Measurements from ENCODE around the gene RELT.

DNA sequence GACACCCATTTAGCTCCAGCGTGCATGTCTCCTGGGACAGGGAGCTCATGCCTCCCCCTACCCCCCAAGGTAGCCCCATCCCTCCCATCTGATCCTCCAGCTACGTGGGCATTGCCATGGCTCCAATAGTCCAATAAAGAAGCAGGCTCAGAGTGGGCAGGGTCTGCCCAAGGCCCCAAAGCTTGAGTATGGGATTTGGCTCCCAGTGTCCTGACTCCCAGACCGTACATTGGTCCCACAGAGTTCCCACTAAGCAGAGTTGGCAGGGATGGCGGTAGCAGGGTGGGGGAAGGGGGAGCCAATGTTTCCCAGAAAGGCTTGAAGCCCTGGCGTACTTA, 9.1 kb downstream of the ARHGEF17 start:
- PRO-cap: no peak

GRCh38 chr11:73375976-73376962, at the start of gene RELT:
RELT (plus strand) TSS chr11:73376399.
- PRO-cap: bidirectional peak, plus-strand start at chr11:73376427, minus-strand start at chr11:73376293; bidirectional peak, plus-strand start at chr11:73376599, minus-strand start at chr11:73376595

- PRO-cap: unidirectional peak, minus-strand start at chr11:73379142
Observed at GRCh38 chr11:73378898-73380055, 3.1 kb downstream of the RELT start.

- PRO-cap: no peak
Observed at GRCh38 chr11:73381525-73382008, 5.4 kb downstream of the RELT start.

DNA sequence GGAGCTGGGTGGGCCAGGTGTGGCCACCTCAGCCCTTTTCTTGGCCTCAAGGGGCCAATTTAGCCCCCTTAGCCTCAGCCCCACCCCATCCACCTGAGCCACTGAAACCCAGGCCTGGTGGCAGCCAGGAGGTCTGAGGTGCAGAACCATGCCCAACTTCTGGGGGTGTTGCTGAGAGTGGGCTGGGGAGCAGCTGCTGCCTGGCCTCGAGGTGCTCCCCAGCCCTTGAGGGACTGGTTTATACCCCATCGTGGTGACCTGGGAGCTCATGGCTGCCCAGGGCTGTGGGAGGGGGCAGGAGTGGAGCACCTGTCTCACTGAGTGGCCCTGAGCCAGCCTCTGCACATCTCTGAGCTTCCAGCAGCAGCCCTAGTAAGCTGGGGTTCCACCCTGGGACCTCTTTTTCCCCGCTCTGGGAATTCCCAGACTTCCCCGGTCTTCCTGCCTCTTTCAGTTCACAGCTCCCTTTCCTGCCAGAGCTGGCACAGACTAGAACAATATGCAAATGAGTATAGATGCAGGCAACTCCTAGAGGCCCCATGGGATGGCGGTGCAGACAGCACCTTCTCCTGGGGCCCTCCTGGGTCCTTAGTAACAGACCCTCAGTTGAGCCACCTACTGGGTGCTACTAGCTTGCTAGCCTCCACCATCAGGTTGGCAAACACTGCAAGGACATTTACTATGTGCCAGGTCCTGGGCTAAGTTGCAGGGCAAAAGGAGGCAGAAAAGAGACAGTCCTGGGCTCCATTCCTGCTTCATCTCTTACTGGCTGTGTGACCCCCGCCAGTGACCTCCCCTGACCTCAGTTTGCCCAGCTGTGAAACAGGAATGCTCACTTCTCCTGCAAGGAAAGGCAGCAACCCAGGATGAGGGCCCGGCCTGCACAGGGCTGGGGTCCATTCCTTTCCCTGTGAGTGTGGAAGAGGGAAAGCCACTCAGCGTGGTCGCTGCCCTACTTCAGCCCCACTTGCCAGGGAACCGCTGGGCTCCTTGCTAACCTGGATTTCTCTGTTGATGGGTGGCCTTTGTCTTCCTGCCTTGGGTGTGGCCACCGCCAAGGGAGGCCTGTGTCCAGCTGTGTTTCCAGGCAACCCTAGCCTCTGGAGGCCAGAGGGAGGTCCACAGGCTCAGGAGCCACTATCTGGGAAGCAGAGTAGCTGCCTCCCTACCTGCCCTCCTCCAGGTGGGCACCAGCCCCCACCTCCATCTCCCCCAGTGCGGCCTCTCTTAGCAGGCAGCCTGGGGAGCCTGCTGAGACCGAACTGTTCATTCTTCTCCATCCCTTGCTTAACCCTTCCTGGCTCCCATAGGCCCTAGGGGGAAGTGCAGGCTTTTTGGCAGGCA, 7.2 kb downstream of the RELT start:
- PRO-cap: bidirectional peak, plus-strand start at position 531 of the sequence, minus-strand start at position 414 of the sequence

GRCh38 chr11:73400252-73401254, 24.4 kb downstream of the RELT start:
- PRO-cap: no peak

DNA sequence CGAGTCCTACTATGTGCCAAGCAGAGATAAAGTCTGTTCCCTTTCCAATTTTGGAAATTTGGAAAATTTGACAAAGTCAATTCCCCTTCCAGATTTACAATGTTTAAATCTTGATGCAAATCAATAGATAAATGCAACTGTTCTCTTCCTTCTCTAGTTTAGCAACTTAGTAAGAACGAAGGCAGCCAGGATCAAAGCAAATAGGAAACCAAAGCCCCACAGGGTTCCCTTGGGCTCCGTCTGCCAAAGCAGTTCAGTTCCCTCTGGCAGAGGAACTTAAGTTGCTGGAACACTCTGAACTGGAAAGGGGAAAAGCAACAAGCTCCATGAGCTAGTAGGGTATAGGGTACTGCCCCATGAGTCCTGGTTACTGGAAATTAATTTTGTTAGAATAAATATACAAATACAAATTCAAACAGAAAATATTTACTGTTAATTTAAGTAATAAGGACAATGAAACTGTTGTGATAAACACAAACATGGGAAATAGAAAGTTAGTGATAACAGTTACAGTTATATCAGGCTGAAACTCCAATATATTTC, 91.3 kb downstream of the RELT start:
- PRO-cap: no peak

DNA sequence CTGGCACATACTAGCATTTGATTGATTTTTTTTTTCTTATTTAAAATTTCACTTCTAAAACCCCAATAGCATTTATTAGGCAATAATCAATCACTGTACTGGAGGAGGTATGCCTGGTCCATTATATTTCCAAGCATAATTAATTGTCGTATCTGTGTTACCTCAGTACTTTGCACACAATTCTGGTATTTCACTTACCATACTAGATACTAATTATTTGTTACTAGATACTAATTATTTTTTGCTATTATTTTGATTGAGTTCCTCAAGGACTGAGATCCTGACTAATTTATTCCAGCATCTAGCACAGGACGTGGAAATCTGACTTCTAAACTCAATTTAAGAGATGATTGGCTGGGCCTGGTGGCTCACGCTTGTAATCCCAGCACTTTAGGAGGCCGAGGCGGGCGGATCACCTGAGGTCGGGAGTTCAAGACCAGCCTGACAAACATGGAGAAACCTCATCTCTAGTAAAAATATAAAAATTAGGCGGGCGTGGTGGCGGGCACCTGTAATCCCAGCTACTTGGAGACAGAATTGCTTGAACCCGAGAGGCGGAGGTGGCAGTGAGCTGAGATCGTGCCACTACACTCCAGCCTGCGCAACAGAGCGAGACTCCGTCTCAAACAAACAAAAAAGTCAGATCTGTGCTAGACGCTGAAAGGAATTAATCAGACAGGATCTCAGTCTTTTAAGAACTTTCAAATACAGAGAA, 596 bp upstream of the MRPL48 start:
- PRO-cap: no peak

- PRO-cap: no peak
Observed at GRCh38 chr11:74018237-74019145, 9.6 kb upstream of the UCP3 start.

GRCh38 chr11:74070295-74070821, 61.5 kb upstream of the UCP3 start:
- PRO-cap: no peak

- PRO-cap: no peak
Observed at GRCh38 chr11:74257903-74258411, 53.5 kb downstream of the P4HA3 start.

DNA sequence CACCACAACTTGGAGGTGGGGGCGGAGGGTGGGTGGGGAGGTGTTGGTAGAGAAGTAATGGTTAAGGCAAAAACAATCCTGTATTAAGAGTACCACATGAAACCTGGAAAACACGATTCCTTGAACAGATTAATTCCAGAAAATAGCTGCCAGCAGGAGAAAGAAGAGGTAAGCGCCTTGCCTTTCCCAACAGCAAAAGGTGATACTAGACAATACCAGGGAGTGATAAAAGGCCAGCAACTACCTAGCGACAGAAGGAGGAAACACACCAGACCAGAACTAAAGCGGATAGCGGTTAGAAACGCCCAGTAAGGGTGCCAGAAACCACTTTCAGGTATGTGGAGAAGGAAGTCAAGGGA, 918 bp downstream of the PGM2L1 start:
- PRO-cap: no peak

- PRO-cap: no peak
Observed at GRCh38 chr11:74581999-74582471, 10.3 kb upstream of the POLD3 start.

GRCh38 chr11:74750156-74750297, 1.4 kb downstream of the RNF169 start:
- PRO-cap: unidirectional peak, minus-strand start at chr11:74750194

GRCh38 chr11:74755416-74755887, 6.8 kb downstream of the RNF169 start:
- PRO-cap: no peak

DNA sequence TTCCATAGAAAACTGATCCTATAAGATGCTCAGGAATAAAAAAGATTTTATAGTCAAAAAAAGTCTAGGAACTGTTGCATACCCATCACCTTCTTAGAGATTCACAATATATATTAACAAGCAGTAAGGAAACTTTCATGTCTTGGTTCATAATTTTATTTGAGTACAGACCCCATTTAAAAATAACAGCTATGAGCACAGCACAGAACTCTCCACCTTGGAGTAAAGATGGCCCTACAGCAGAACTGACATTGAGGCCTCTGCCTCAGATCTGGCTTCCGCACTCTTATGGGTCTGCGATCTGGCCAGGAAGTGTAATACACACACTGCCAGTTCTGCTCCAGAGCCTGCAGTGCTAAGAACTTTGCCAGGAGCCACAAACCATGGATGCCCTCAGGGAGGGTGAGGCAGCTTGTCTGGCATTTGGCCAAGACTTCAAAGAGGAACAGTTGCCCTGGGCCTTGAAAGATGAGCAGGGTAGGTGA, 47.0 kb downstream of the NEU3 start:
- PRO-cap: no peak

DNA sequence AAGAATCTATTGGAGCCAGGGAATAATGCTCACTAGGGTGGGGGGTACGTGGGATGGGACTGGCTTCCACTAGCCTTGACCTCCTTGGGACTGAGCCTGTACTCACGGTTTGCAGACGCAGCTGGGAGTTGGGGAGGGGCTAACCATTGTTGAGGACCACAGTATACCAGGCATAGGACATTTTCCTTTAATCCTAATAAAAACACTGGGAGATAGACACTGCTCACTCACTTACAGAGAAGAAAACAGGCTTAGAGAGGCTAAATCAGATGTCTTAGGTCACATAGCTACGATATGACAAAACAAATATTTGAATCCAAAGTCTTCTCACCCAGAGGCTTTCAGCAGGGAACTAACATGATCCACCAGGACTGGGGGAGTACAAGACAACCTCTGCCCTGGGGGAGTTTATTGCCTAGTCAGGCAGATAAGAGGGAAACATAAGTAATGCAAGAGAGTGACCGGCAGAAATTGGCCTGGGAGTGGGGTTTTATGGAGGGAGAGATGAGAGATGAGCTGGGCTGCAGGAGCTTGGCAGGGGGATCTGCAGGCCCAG, 5.1 kb downstream of the SLCO2B1 start:
- PRO-cap: no peak

GRCh38 chr11:75208360-75208779, 32.2 kb upstream of the TPBGL start:
- PRO-cap: no peak

GRCh38 chr11:75303502-75304132, 47.8 kb downstream of the ARRB1 start:
- PRO-cap: no peak

- PRO-cap: bidirectional peak, plus-strand start at chr11:75312261, minus-strand start at chr11:75312115
Observed at GRCh38 chr11:75311269-75312534, 39.8 kb downstream of the ARRB1 start.

Data from pulmonary lymph node (tissue), 1 donor.